ENCODE measurements around the gene CCDC33.

- PRO-cap, 2 experiments = no peak in any of the 2 experiments
Observed at GRCh38 chr15:73972804-73973327, 19.2 kb downstream of the STOML1 start.

DNA sequence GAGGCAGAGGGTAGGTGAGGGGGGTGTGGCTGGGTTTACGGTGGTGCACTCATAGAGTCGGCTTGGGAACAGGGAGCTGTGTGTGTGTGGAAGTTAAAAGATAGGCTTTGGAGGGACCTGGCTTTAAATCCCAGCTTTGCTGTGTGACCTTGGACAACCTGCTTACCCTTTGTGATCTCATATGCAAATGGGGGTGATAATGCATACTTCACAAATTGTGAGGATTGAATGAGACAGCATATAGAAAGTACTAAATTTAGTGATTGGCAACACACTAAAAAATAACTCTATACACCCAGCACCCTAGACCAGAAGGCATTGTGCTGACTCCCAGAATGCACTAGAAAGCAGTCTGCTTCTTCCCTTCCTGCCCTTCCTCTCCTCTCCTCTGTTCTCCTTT is 9.8 kb upstream of the ISLR2 start:
- PRO-cap, 2 experiments = no peak in any of the 2 experiments

DNA sequence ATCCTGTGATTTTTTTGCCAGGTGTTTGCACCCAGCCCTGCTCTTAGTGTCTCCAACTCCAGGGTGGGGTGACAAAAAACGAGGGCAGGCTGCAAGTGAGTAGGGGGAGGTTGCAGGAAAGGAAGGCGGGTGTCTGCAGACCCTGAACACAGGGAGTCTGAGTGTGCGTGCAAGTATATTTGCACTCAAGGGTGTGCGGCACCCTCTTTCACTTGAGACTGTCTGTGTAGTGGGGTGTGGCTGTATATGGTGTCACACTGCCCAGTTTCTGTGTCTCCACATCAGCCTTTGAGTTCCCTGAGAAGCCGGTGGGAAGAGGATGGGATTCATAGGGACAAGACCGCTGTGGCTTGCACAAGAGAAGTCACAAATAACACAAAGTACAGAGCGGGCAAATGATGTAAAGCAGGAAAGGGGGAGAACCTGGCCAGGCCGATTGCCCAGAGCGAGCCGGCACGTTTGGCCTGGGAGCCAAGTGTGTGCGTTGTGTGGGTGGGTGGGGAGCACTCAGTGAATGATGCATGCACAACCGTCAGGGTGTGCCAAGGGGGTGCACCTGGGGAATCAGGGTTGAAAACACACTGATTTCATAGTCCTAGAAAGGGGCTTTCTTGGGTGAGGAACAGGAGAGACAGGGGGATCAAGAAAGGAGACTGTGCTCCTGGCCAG is 6.7 kb downstream of the ISLR2 start:
- PRO-cap, 2 experiments = no peak in any of the 2 experiments

DNA sequence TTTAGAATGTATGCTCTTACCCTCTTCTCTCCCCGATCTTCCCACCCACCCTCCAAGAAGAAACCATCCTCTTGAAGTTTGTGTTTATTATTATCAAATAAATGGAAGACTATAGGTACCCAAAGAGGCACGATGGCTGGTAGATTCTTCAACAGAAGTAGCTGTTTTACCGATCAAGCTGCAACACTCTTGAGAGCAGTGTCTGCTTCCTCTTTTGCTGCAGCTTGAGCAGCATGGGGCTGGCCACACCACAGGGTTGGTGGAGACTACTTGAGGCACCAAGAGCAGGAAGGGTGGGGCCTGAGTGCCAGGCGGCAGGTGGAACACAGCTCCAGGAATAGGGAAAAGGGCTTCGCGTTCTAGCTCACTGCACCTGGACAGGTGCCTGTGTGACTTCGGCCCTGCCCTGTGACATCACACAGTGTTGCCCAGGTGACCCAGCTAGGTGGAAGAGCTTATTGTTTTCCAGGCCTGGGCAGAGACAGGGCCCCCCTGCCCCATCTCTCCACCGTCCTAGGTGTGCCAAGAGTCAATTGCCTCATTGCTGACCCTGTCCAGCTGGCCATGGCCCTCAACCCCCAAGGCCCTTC is at the start of gene CCDC33:
Gene CCDC33, plus strand, starts transcription at position 458 of the 590 bp plus-strand sequence.
- PRO-cap, 2 experiments = no peak in any of the 2 experiments

DNA sequence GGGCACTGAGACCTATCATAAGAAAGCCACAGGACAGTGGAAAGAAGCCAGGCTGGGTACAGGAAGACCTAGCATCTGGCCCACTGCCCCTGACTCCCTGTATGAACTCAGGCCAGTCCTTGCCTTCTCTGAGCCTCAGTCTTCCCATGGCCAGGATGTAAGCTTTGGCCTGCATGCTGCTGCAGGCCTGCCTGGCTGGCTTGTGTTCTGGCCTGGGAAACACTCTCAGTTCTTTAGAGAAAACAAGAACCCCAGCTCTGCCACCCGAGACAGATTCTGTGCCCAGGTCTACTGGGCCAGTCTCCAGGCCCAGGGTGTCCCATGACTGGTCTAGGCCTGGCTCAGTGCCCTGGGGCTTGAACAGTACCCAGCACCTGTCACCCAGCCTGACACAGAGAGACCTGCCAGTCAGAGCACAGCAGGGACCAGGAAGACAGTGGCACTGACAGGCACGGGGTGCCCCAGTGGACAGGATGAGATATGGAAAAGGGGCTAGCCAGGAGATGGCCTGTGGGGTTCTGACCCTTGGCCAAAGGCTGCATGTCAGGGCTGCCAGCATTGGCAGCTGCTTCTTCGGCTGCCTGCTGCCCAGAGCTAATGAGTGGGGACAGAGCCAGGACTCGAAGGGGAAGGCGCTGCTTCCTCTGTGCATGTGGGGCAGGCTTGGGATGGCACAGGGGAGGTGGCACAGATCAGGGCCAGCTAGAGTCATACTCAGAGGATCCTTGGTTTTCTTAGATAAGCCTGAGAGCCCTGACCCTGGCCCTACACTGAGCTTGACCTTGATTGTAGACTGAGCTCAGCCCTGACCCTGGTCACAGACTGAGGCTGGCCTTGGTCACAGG is 15.0 kb downstream of the CCDC33 start:
- PRO-cap, 2 experiments = no peak in any of the 2 experiments

DNA sequence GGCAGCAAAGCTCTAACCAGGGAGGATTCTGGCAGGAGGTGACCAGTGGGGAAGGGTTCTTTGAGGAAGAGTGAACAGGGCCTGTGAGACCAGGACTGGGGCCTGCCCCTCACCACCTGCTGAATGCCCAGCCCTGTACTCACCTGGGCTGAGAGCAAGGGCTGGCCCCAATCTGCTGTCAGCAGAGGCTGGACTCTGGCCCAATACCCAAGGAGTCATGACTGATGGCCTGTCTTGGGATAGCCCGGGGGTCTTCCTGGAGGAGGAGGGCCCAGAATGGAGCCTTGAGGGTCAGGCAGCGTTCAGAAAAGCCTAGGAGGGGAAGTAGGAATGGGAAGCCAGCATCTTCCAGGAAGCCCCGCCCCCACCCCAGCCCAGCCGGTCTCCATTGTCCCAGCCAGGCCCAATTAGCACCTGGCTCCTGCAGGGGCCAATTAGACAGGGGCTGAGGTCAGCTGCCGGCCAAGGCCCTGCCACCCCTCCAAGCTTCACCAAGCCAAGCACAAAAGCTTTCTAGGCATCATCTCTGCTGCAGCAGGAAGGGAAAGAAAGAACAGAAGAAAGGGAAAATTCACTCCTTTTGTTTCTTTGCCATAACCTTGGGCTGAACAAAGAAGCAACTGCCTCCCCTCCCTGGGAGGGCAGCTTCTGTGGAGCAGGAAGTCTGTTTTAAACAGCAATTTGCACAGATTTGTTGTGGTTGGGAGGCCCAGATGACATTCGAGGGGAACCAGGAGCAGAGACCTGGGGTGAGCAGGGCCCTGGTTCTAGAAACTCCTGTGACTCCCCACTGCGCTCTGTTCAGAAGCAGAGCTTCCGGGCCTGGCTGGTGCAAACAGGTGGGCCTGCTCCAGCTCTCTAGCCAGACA is 47.8 kb downstream of the CYP11A1 start:
- PRO-cap, 2 experiments = no peak in any of the 2 experiments

DNA sequence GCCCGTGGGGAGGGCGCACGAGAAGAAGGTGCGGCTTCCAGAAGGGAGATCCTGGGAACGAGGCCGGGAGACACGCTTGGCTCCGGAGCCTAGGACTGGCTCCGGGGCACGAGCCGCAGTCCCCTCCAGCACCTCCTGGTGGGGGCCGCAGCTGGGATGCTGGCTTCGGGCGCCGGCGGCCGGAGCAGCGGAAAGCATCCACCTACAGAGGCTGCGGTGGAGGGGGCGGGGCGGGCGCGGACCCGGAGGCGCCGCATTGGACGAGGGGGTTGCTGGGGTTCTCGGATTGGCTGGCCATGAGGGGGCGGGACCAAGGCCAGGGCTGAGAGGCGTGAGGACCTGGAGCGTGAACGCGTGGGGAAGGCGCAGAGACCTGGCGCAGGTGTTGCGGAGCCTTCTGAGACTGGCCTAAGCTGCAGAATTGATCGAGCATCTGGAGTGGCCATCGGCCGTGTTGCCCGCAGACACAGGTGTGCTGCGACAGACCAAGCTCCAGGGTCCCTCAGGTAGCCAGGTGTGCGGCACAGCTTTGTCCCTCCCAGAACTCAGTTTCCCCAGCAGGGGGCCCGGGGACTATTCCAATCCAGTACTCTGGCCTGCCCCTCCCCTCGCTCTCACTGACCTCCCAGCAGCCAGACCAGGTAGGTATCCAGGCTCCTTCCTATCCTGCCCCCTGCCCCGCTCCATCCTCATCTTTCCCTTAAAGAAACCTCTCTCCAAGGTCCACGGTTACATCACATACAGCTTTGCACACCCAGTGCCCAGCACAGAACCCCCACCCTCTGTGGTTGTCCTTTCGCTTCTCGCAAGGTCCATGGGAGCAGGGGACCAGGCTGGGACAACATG is 7.0 kb upstream of the CYP11A1 start:
- PRO-cap, 2 experiments = no peak in any of the 2 experiments

- PRO-cap, 2 experiments = no peak in any of the 2 experiments
Observed at GRCh38 chr15:74396346-74396880, 29.0 kb upstream of the CYP11A1 start.

DNA sequence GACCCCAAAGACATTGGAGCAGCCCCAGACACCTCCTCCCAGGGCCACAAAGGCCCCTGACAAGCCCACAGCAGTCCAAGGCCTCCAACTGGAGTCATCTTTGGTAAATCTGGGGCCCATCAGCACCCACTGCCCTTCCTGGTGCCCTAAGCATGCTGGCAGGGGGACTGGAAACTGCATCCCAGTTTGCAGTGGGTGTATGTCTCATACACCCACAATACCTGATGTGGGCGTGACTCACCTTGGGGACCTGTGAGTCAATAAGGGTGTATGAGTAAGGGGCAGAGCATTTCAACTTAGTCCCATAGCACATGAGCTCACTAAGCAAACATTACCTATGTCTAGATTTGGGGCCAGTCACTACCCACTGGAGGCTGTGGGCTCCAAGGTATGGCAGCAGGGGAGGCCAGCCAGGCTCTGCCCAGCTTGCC is 29.4 kb upstream of the CYP11A1 start:
- PRO-cap, 2 experiments = no peak in any of the 2 experiments

DNA sequence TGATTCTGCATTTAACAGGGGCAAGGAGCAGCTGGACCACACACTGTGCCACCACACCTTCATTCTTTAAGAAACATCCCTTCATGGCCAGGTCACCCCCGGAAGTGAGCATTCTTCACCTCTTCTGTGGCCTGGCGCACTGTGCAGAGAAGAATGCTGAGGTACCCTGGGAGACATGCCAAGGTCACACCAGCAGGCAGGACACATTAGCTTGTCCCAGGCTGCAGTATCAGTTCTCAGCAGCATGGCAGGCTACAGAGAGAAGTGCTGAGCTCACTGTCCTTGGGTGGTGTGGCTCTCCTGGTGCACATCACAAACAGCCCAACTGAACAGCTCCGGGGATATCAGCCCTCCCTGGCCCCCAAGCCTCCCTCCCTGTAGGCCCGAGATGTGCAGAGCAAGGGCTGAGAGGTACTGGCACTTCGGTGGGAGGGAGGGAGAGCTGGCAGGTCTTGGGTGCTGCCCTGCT is 13.5 kb downstream of the SEMA7A start:
- PRO-cap, 2 experiments = no peak in any of the 2 experiments

DNA sequence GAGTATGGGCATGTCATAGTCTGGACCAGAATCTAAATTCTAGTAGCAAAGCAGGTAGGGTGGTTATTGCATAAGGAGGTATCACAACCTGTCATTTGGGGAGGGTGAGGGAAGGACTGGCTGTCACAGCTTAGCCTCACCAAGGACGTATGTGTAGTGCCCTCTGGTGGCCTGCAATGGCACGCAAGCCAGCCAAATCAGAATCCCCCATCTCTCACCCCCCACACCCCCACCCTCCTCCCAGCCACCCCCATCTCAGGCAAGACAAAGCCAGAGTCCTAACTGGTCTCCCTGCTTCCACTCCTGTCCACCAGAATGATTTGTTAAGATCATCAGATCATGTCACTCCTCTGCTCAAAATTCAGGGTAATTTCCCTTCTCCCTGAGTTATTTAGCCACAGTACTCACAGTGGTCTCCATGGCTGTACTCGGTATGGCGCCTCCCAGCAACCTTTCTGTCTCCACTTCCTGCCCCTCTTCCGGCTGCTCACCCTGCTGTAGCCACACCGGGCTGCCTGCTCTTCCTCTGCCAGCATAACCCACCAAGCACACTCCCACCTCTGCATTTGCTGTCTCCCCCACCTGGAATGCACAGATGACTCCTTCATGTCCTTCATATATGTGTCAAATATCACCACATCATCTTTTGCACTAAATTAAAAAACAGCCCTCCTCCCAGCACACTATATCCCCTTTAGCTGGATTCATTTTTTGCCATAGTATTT is 29.0 kb upstream of the UBL7 start:
- PRO-cap, 2 experiments = no peak in any of the 2 experiments

- PRO-cap, 2 experiments = peak in 1 of 2 experiments; most common plus-strand start chr15:74594725 (in 1)
Observed at GRCh38 chr15:74594603-74595022, 21.0 kb upstream of the CLK3 start.

GRCh38 chr15:74595696-74596003 is 20.0 kb upstream of the CLK3 start:
- PRO-cap, 2 experiments = no peak in any of the 2 experiments

GRCh38 chr15:74621532-74622268 is 6.1 kb downstream of the CLK3 start:
- PRO-cap, 2 experiments = no peak in any of the 2 experiments

GRCh38 chr15:74632159-74632859 is 16.7 kb downstream of the CLK3 start:
- PRO-cap, 2 experiments = no peak in any of the 2 experiments

- PRO-cap, 2 experiments = no peak in any of the 2 experiments
Observed at GRCh38 chr15:74709730-74710165, 13.9 kb upstream of the EDC3 start.

GRCh38 chr15:74781604-74782017 is 269 bp upstream of the CSK start:
- PRO-cap, 2 experiments = peak in 2 of 2 experiments; most common minus-strand start chr15:74781747 (in 1)

- PRO-cap, 2 experiments = peak in 1 of 2 experiments; most common plus-strand start chr15:74783464 (in 1); most common minus-strand start chr15:74783342 (in 1)
Observed at GRCh38 chr15:74782883-74783748, 1.2 kb downstream of the CSK start.

DNA sequence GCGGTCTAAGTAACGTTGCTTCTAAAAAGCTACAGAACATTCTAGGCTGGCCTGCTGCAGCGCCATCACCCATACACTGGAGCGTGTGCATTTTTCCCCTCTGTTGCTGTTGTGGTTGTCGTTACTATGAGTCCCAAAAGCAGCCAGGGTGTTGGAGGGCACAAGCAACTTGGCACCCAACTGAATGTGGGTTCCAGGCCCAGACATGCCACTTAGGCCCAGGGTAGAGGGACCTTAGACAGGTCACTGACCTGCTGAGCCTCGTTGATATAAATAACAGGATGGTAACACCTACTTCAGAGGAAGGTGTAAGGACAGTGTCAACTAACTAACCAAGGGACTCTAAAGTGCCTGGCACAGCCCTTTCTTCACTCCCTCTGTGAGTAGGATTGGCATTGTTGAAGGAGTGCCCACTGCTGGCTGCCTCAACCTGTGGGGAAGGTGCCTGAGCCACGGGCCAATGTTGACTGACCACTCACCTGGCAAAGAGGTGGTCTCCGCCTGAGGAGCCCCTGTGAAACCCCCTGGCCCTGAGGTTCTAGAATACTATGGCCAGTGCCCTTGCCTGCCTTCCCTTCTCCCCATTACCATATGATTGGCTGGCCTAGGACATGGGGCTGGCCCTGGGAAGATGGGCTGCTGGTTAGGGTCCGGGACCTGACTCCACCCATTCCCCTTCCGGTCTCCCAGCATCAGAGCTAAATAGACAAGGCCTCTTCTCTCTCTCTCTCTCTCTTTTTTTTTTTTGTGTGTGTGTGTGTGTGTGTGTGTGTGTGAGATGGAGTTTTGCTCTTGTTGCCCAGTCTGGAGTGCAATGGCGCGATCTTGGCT is 3.6 kb downstream of the CSK start:
- PRO-cap, 2 experiments = peak in 2 of 2 experiments; most common plus-strand start position 299 of the sequence (in 2); most common minus-strand start position 78 of the sequence (in 2)

DNA sequence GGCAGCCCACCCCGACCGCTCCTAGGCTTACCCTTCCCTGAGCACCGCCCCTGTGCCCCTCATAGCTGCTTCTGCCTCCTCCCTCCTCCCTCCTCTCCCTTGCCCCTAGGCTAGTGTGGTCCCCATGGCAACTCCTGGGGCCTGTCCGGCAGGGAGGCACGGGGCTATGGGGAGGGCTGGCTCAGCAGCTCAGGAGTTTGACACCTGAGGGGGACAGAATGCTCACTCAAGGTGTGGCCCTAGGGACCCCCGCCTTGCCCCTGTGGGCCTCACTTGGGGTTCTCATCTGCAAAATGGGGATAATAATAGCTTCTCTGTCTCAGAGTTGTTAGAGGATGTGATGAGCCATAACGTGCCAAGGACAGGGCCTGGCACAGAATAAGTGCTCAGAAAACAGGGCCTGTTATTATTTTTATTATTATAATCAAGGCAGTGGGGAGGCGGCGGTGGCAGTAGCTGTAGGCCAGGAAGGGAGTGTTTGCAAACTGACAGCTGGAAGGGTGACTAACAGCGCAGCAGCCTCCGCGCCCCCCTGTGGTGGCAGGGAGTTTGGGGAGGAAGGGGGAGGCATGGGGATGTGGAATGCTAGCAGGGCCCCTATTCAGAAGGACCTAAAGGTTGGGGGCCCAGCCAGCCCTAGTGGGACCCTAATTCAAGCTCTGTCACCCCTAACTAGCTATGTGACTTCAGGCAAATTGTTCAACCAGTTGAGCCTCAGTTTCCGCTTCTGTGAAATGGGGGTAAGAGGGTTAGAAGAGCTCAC is 11.6 kb downstream of the CSK start:
- PRO-cap, 2 experiments = no peak in any of the 2 experiments